Spinal cord (tissue), 3 donors: ENCODE results near the gene MFAP3L.

DNA sequence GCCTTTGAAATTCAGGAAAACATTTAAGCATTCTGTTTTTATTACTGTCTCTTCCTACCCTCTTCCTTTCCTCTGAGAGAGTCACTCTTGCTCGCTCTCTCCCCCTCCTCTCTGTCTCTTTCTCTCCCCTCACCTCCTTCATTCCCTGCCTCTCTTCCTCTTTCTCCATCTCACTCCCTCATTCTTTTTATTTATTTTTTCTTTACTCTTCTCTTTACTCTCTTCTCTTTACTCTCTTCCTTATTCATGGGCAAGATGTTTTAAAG is 197.4 kb downstream of the PALLD start:
- PRO-cap: no peak
- RAMPAGE, long total RNA: no peak

GRCh38 chr4:168716583-168717123 is 219.8 kb downstream of the PALLD start:
- PRO-cap: no peak
- RAMPAGE, long total RNA: no peak

GRCh38 chr4:168722890-168723507 is 226.1 kb downstream of the PALLD start:
- PRO-cap: no peak
- RAMPAGE, long total RNA: no peak

GRCh38 chr4:168803122-168803556 is 206.9 kb downstream of the CBR4 start:
- PRO-cap: no peak
- RAMPAGE, long total RNA: no peak

- PRO-cap: no peak
- RAMPAGE, long total RNA: no peak
Observed at GRCh38 chr4:168822216-168822968, 187.7 kb downstream of the CBR4 start.

- PRO-cap: no peak
- RAMPAGE, long total RNA: no peak
Observed at GRCh38 chr4:168831020-168831560, 179.0 kb downstream of the CBR4 start.

DNA sequence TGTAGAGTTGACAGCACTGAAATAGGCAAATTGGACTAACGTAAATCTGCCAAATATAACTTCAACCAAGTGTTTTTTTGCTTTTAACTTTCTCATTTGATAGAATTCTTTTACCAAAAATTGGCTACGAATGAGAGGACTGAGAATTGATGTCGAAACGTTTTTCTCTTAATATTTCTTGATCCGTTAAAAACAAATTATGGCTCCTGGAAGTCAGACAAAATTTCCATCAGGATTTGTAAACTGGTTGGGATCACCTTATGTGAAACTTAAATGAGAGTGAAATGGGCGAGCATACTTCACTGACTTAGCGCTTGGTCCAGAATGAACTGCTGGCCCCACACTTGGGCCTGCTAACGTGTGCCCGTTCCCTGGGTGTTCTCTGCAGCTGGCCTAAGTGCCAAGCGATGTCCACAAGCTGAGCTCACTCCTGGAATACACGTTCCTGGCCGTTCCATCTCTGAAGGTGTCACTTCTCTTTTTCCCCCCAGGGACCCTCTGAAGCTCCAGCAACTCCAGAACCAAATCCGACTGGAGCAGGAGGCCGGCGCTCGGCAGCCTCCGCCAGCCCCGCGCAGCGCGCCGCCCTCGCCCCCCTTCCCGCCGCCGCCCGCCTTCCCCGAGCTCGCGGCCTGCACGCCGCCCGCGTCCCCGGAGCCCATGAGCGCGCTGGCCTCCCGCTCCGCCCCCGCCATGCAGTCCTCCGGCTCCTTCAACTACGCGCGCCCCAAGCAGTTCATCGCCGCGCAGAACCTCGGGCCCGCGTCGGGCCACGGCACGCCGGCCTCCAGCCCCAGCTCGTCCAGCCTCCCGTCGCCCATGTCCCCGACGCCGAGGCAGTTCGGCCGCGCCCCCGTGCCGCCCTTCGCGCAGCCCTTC is 132.6 kb downstream of the CBR4 start:
- PRO-cap: no peak
- RAMPAGE, long total RNA: no peak

DNA sequence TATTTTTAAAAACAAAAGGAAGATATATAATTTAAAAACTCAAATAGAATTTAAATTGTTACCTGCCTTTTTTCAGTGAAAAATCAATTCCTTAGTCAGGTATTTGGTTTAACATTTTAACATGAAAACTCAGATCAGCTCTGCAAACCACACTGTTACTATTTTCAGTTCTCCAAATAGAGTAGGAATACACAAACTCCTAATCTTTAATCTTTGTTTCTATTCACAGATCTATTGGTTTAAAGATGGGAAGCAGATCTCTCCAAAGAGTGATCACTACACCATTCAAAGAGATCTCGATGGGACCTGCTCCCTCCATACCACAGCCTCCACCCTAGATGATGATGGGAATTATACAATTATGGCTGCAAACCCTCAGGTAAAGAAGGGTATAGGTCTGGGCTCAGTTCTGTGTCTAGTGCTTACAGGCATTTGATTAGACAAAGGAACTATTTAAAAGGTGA is 106.5 kb downstream of the CBR4 start:
- PRO-cap: no peak
- RAMPAGE, long total RNA: no peak

GRCh38 chr4:169618408-169618709 is 2.0 kb upstream of the CLCN3 start:
- PRO-cap: no peak
- RAMPAGE, long total RNA: no peak

DNA sequence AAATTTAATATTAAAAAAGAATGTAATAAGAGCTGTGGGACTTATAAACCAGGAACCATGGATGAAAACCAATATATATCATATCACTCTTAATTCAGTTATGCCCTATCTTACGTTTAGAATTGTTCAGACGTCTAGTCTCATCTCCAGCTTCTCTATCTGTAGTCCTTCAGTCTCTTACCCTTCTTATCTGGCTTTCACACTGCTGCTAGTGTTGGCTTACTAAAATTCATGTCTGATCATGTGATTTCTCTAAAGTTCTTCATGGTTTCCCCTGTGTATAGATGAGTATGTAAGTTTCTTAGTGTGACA is 6.4 kb downstream of the CLCN3 start:
- PRO-cap: no peak
- RAMPAGE, long total RNA: no peak

DNA sequence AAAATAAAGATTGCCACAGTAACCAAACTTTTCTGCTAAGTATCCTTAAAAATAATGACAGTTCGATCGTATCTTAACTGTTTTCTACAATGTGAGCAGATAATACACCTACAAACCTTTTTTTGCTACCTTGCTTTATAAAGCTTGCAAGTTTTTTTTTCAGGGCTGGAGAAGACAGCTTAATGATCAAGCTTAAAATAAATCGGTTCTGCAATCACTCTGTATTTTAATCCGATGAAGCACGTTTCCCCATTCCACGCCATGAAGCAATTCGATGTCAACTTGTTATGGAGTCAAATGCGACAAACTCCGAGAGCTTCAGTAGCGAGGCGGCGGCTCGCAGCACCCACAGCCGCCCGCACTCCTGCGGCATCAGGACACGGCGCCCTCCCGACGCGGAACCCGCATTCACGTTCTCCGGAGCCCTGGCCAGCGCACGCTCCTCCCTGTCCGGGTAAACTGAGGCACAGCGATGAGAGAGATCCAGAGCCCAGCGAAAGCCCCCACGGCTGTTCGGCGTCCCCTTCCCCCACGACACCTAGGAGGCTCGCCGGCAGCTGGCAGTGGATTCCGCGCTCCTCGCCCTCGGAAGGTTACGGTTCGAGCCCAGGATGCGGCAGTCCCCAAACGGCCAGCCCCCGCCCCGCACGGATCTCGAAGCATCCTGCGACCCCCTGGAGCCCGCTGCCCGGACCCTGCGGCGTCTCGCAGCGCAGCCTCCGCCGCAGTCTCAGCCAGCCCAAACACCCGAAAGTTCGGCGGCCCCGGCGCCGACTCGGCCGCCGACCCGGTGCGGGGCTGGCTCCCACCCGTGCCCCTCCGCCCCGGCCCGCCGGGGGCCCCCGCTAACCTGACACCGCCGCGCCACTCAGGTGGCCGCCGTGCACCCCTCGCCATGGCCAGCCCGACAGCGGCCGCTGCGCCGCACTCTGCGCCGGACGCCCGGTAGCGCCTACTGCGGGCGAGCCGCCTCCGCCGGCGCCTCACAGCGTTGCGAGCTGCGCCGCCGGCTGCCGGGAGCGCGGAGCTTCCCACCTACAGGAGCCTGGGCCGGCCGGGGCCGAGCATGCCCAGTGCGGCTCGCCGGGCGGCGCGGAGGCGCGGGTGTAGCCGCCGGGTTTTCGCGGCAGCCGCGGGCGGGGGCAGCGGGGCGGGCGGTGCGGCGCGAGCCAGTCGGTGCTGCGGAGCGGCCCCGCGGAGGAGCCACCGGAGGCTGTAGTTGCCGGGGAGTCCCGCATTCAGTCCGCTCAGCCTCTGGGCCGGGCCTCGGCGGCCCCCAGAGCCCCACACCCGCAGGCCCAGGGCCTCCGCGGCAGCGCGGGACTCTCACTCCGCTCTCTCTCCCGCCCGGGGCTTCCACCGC is at the start of gene MFAP3L:
Gene MFAP3L (minus strand): TSS at position 1,012 of the 1,363 bp plus-strand sequence.
- PRO-cap: no peak
- RAMPAGE, long total RNA: no peak

GRCh38 chr4:170039864-170040186 is 13.6 kb upstream of the MFAP3L start:
- PRO-cap: no peak
- RAMPAGE, long total RNA: no peak

GRCh38 chr4:171197257-171197569 is 616.0 kb upstream of the GALNTL6 start:
- PRO-cap: no peak
- RAMPAGE, long total RNA: no peak

DNA sequence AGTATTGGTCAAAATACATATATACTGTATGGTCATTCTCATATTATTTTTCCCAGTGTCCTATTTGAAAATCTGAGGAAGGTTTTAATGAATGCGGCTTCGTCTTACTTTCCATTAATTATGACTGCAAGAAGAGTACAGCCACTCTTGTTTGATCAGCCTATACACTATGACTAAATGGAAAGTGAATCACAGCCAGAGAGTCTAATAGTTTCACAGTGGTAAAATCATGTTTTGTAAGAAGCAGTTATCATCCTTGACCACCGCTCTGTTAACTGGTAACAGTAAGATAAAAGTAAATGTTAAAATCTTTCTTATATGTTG is 13.1 kb downstream of the GALNT7 start:
- PRO-cap: no peak
- RAMPAGE, long total RNA: no peak

DNA sequence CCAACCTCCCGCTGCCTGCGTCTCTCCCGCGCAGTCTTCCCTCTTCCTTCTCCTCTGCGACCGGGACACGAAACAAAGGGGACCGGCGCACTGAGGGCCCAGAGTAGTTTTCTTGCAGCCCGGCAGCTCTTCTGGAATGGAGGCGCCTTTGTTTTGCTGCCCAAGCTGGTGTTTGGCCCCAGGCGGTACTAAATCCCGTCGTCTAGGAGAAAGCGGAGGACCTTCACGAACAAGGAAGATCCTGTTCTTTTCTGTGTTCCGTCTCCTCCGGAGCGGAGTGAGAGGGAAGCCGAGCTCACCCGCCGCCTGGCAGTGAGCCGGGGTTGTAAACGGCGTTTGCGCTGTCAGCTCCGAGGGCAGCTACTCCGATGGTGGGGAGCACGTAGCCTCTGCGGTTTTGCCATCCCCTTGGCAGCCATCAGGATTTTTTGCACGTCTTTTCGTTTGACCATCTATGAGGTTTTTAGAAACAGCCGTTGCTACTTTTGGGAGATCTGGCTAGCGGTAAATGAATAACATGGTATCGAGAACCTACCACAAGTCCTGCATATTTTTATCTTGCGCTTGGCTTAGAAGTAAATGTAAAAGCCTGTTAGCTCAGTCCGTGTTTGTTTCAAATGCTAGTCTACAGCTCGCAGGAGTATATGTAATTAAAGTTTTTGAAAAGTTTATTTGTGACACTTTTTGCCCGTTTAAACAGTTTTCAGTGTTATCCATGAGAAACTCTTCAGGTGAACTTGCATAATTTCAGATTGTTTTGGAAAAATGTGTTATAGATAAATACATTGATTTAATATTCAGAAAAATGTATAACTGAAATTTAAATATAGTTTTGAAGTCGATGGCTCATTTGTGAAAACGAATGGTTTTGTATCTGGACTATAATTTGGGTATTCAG is 1.2 kb downstream of the SAP30 start:
- PRO-cap: no peak
- RAMPAGE, long total RNA: no peak

DNA sequence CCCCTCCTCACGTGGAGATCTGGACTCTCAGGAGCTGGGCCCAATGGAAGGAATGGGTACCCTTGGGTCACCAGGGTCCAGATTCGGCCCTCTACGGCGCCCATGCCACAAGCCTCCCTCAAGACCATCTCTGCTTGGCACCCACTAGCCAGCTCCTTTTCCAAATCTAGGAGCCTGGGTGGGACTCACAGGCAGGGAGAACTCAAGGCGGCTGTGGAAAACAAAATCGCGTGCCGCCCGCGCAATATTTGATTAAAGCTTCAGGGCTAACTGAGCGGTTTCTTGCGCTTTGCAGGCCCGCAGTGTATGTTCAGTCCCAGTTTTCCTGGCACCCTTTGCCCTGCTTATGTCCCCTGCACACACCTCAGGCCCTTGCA is 7.0 kb downstream of the HAND2 start:
- PRO-cap: no peak
- RAMPAGE, long total RNA: no peak

DNA sequence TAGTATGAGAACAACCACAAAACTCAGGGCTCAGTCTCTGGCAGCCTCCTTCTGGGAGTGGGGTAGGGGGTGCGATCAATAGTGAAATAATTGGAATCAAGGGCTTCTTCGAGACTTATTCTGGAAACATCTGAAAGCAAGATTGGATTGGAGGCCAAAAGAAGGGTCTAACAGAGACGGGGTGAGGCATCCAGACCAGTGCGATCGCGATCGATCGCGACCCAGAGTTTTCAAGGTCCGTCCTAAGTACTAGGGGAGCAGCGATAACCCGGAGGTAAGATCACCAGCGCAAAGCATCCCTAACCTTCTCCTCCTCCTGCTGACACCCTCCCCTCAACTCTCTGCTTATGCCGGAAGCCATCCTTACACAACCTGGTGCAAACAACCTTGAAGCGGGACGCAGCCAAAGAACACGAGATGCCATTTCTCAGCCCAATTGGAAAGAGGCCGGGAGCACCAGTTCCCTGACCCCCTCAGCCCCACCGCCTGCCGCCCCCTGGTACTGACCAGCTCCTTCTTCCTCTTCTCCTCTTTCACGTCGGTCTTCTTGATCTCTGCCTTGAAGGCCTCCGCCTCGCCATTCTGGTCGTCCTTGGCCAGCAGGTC is 1.7 kb downstream of the HAND2 start:
- PRO-cap: no peak
- RAMPAGE, long total RNA: no peak

- PRO-cap: no peak
- RAMPAGE, long total RNA: no peak
Observed at GRCh38 chr4:174119826-174120844, 163.3 kb downstream of the FBXO8 start.

DNA sequence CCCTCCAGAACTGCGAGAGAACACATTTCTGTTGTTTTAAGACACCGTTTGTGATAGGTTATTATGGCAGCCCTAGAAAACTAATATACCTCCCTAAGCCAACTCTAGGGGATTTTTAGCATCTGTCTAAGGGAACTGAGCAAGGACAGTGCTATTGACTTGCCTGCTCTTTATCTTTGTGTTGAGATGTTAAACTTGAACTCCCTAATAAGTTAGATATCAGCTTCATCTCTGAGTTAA is 147.5 kb downstream of the GLRA3 start:
- PRO-cap: no peak
- RAMPAGE, long total RNA: no peak

- PRO-cap: no peak
- RAMPAGE, long total RNA: no peak
Observed at GRCh38 chr4:175412137-175412666, 399.9 kb downstream of the GPM6A start.